Epithelial cell of prostate (primary cell): ENCODE measurements around a stretch of chr6.

- RRBS, result no CpG with 5 or more reads among the region's 10 CpGs
These were observed 3.6 kb upstream of the KIF25 start for GRCh38 chr6:167993861-167994297.

DNA sequence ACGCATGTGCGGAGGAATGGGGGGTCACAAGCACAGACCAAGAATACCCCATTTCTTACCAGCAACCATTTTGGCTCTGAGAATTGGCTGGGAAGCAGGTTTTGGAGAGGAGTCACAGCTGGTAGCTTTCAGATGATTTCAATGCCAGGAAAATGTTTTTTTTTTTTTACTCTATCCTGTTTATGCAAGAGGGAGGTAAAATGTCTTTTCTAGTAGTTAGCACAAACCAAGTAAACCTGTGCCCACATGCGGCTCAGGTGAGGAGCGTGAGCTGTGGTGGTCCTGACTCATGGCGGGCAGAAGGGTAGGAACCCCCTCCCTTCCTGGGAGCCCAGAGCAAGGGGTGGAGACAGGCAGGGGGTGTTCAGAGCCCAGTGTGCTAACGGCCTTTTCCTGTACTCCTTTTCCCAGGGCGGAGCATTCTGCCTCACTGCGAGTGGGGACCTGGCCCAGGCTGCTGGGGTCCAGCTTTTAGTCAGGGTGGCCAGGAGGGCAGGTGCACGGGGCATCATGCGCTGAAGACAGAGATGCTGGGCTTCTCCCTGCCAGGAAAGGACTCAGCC is 32.9 kb downstream of the FRMD1 start:
- RRBS, result no CpG with 5 or more reads among the region's 10 CpGs

- RRBS, result 93% methylated on average over 3 of the region's 38 CpGs
These were observed 3.3 kb downstream of the FRMD1 start for GRCh38 chr6:168075662-168076167.

DNA sequence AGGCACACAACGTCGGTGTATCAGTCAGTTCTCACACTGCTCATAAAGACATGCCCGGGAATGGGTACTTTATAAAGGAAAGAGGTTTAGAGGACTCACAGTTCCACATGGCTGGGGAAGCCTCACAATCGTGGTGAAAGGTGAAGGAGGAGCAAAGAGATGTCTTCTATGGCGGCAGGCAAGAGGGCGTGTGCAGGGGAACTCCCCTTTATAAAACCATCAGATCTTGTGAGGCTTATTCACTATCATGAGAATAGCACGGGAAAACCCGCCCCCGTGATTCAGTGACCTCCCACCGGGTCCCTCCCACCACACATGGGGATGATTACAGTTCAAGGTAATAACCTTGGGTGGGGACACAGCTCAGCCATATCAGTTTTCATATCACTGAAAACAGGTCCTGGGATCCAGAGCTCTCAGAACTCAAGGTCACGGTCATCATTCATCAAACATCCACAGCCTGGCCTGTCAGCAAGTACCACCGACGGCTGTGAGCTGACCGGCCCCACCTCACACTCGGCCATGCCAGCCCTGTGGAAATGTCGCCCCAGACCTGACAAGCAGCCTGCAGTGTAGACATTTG is 14.0 kb upstream of the FRMD1 start:
- RRBS, result no CpG with 5 or more reads among the region's 16 CpGs

DNA sequence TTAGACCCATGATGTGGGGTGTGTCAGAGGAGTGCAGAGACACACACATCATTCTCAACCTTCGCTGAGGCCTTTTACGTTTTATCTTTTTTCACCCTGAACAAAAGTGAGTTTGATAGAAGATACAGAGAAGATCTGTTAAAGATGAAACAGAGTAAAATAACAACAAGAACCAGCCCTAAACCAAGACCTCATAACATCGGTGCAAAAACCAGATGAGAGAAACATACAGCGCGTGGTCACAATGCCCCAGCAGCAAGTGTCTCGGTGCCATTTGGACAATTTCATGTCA is 35.5 kb upstream of the FRMD1 start:
- RRBS, result no CpG with 5 or more reads among the region's 6 CpGs

GRCh38 chr6:168132544-168133113 is 53.6 kb upstream of the FRMD1 start:
- RRBS, result 61% methylated on average over 3 of the region's 32 CpGs

DNA sequence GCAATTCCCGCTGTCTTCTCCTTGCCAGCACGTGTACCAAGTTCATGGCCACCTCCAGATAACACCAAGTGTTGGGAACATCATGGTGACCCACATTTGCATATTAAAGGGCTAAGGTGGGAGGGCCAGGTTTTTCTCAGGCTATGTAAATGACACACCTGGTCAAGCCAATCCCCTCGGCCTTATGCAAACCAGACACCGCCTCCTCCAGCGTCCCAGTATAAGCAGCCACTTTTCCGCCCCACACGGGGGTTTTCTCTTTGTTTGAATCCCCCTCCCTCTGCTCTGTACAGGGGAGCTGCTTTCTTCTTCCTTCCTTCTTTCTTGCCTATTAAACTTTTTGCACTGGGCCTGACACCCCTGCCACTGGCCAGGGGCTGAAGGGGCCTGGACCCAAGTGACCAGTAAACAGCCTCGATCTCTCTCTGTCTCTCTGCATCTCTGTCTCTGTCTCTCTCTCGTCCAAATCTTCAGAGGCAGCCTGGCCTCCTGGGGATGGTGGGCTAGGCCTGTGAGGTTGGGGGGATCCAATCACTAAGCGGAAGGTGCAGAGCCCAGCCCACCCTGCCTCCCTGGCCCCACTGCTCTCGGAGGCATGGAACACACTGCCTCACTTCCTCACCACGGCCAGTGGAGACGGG is 110.5 kb downstream of the DACT2 start:
- RRBS, result no CpG with 5 or more reads among the region's 13 CpGs

GRCh38 chr6:168315430-168316219 is 4.0 kb downstream of the DACT2 start:
- RRBS, result no CpG with 5 or more reads among the region's 10 CpGs

DNA sequence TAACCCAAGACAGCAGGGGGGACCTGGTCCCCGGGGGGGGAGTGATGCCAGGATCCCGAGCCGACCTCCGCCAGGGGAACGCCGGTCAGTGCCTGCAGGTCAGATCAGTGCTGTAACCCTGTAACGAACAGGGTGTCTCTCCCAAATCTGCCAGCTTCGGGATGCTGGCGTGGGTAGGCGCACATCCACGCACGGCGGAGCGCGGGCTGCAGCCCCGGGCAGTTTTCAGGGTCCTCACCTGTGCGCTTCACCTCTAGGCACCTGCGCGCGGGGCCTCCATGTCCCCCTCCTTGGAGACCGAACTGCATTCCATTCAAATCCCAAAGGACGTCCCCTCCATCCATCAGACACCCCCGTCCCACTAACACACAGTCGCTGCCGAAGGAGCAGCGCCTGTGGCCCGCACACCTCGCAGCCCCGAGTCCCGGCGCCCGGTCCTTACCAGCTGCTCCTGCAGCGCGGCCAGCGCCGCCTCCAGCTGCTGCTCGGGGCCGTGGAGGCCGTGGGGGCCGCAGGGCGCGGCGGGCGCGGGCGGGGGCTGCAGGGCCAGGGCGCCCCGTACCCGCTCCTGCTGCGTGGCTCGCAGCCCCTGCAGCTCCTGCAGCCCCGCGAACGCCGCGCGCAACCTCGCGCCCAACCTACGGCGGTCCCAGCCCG is 503 bp downstream of the DACT2 start:
- RRBS, result no CpG with 5 or more reads among the region's 62 CpGs

GRCh38 chr6:168342611-168343180 is 23.1 kb upstream of the DACT2 start:
- RRBS, result no CpG with 5 or more reads among the region's 22 CpGs

DNA sequence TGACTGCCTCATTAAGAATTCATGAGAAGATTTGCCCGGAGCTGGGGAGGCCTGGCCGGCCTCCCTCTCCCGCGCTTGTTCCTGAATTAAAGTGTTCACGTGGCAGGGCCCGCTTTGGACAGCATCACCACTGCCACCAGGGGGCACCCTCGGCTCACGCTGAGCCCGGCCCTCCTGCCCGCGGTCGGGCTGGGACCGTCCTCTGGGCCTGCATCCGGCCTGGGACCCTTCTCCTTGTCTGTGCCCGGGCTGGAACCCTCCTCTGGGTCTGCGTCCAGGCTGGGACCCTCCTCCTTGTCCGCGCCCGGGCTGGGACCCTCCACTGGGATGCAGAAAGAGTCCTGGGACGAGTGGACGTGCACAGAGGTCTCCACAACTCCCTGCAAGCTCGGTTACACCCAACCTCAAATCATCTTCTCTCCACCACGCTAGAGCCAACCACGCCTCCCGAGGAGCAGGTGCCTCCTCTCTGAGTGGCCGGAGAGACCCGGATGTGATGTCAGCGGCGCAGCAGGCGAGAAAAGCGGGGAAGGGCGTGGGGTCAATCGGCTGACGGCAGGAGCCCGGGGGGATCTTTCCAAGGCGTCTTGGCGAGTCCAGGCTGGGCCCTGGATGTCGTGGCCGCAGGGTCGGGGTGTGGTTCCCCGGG is 50.9 kb upstream of the DACT2 start:
- RRBS, result 46% methylated on average over 27 of the region's 41 CpGs

- RRBS, result no CpG with 5 or more reads among the region's 11 CpGs
These were observed 101.3 kb downstream of the SMOC2 start for GRCh38 chr6:168542075-168542838.

DNA sequence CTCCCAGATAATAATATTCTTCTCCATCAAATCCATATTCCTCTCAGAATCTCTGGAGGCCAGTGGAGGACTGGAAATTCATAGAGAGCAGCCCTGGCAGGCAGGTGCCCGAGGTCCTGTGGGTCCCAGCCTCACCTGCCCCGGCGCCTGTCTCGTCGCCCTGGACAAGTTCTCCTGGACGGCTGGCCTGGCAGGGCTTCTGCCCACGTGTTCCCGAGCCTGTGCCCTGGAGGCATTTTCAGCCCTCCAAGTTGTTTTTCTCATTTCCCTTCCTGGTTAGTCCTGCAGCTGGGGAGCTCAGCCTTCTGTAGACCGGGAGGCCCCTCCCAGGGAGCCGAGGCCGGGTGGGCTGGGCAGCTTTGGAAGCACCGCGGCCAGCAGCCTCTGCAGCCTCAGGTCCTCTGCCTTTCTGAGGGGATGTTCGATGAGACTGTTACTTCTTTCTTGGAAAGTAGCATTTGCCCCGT is 207.2 kb downstream of the SMOC2 start:
- RRBS, result no CpG with 5 or more reads among the region's 15 CpGs

GRCh38 chr6:169071021-169071220 is 182.7 kb downstream of the THBS2 start:
- RRBS, result no CpG with 5 or more reads among the region's 1 CpG

DNA sequence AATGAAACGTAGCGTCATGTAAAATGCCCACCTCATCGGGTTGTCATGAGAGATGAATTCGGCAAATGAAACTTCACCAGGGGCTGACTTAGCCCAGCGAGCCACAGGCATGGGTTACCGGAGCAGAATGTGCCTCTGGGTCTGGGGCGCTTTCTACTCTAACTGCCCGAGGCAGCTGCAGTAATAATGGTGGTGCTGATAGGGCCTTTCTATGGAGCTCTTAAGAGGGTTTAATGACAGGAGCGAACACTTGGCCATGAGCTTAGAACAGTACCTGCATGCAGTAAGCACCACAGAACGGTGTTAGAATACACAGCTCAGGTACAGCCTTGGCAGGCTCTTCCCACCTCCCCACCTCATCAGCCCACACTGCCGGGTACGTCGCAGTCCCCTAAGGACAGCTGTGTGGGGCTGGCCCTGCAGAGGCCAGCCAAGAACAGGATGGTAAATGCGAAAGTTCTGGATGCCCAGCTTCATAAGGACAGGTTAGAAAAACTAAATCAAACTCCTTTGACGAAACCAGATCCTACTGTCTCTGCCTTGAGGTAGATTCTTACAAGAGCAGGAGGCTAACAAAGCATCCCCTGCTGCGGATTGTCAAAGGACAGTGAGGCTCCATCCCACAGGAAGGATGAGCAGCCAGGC is 1.5 kb downstream of the THBS2 start:
- RRBS, result no CpG with 5 or more reads among the region's 16 CpGs

- RRBS, result no CpG with 5 or more reads among the region's 11 CpGs
These were observed 73.9 kb downstream of the WDR27 start for GRCh38 chr6:169627787-169628441.

DNA sequence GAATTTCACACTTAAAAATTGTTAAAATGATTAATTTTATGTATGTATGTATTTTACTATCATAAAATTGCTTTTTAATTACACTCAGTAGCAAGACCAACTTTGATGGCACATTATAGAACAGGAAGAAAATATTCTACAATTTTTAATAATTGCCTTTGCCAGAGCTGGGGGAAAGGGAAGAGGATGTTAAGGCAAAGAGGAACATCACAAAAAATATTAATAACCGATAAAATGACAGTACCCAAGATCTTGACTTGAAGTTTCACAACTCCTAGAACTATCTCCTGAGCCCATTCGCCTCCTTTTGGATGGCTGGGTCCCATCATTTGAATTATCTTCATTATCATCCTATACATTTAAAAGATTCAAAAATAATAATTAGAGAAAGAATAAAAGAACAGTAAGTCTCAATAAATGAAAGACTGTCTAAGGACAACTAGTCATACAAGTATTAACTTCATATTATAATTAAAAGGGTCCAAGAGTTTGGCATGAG is 3.5 kb downstream of the PHF10 start:
- RRBS, result no CpG with 5 or more reads among the region's 2 CpGs

DNA sequence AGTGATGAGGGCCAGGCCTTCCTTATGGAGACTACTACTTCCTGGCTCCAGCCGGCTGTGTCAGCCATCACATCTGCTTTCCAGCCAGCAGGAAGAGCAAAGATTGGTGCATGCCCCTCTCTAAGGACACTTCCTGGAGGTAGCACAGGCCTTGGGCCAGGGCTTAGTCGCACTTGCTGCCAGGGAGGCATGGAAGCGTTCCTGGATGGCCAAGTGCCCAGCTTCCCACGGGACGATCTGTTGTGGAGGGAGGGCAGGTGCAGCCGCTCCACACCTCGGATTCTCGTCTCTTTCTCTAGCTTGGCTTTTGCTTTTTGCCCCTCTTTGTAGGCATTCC is 11.9 kb downstream of the ERMARD start:
- RRBS, result no CpG with 5 or more reads among the region's 8 CpGs

DNA sequence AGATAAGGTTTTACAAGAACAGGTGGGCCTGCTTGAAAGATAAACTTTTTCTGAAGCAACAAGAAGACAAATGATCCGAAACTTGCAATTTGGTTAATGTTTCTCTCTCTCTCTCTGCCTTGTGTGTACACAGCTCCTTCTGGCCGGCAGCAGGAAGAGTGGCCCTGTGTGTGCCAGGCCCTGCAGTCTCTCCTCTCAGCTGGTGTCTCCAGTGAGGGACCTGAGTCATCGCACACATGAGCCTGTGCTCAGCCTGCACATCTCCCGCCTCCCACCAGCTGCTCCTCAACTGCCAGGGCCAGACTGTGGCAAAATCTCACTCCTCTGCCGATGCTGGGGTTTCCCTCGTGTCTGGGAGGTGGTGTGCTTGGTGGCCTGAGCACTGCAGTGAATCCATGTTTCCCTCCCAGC is 49.3 kb downstream of the ERMARD start:
- RRBS, result no CpG with 5 or more reads among the region's 6 CpGs

DNA sequence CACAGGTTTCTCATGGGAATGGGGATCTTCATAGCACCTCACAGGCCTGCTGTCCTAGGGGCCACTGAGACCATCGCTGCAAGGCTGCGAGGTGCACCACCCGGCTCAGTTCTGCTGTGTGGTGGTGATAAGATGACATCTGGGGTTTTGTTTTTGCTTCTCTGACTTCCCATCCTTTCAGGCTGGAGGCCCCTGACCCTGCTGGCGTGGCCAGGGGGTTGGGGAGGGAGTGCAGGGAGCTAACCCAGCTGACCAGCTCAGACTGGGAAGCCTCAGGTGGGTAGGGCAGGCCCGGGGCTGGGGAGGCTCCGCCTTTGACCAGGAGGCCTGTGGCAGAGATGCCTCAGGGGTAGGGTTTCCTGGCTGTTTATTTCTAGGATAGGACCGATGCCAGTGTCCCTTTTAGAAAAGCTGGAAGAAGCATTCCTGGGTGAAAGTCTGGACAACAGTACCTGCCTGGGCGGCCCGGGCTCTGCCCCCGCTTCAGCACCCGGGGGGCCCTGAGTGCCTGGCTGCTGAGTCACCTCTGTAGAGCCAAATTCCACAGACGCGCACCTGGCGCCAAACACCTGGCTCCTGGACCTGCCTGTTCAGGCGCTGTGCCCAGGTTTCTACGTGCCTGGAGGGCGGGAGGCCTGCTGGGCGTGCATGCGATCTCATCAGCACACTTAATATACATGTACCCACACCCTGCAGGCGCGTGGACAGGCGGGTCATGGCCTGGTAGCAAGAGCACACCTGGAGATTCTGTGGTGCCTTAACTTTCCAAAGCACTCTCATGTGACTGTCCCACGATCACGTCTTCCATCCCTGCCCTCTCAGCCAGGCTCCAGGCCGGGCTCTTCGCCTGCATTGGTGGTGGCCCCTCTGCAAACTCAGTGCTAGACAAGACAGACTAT is 264.6 kb downstream of the DLL1 start:
- RRBS, result no CpG with 5 or more reads among the region's 26 CpGs